Vagina (tissue), 1 donor: ENCODE measurements around a stretch of chr6.

DNA sequence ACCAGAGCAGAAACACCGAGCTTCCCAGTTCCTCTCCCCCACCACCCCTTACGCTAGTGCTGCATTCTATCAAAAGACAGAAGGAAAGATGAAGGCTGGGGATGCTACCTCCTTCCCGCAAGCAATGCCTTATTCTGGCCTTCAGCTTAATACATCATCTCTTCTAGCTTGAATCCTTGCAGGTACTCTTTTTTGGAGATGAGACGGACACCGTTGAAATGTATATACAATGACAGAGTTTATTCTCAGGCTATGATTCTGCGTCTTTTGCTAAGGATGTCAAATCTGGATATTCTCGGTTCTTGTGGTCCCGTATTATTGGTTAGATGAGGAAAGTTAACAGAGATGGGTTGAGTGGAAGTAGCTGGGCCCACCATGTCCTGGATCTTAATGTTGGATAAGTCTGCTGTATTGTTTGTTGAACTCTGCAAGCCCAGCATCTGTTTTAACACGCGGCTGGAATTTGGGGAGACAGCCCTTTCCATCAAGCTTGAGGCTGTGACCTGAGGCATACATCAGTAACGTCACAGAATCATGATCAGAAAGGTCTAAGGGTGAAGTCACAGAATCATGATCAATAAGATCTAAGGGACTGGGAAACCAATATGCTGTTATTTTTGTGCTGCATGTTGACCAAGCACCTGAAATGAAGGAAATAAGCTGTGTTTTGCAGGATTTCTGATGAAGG lies 103.9 kb downstream of the JARID2 start:
- PRO-cap = no peak
- RAMPAGE, long total RNA = no peak

DNA sequence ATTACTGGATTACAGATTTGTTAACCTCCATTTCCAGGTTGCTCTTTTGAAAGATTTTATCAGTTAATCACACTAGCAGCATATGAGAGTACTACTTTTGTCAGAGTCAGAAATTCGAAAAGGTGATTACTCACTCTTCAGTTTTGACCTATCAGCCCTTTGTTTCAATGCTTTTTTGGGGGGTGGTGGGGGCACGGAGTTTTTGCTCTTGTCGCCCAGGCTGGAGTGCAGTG lies 149.2 kb downstream of the JARID2 start:
- PRO-cap = no peak
- RAMPAGE, long total RNA = no peak

- PRO-cap = no peak
- RAMPAGE, long total RNA = no peak
Measured at GRCh38 chr6:15471694-15471975, 191.2 kb downstream of the DTNBP1 start.

DNA sequence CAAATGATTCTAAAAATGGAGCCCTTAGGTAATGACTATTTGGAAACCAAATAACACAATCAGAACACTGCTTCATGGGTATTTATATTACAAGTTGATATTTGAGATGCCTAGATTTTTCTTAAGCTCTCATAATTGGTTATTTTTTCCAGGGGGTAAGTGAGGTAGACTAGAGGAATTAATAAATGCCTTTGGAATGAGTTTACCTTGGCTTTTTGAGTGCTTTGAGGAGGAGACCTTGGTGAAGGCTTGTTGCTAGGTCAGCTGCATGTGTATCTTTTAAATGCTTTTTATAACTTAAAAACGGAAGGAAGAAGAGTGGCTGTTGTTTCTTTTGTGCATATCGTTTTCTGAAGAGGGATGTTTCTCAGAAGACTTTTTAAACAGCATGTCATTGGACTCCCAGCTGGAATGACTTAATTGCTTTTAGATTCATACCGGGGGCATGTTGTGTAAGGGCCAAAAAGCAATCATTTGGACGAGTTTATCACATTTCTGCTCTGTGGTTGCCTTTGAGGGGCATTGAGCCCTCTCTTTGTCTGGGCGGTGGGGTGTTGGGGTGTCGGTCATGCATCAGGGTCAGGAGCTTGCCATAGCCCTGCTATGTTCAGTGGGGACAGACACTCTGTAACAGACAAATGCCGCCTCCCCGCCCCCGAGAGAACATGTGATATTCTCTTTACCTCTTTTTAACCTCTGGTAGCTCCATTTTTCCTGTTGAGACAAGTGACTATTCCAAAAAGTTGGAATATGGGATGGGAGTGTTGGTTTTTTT lies 185.9 kb downstream of the DTNBP1 start:
- PRO-cap = no peak
- RAMPAGE, long total RNA = no peak

- PRO-cap = no peak
- RAMPAGE, long total RNA = no peak
Measured at GRCh38 chr6:15504528-15505445, 158.0 kb downstream of the DTNBP1 start.

DNA sequence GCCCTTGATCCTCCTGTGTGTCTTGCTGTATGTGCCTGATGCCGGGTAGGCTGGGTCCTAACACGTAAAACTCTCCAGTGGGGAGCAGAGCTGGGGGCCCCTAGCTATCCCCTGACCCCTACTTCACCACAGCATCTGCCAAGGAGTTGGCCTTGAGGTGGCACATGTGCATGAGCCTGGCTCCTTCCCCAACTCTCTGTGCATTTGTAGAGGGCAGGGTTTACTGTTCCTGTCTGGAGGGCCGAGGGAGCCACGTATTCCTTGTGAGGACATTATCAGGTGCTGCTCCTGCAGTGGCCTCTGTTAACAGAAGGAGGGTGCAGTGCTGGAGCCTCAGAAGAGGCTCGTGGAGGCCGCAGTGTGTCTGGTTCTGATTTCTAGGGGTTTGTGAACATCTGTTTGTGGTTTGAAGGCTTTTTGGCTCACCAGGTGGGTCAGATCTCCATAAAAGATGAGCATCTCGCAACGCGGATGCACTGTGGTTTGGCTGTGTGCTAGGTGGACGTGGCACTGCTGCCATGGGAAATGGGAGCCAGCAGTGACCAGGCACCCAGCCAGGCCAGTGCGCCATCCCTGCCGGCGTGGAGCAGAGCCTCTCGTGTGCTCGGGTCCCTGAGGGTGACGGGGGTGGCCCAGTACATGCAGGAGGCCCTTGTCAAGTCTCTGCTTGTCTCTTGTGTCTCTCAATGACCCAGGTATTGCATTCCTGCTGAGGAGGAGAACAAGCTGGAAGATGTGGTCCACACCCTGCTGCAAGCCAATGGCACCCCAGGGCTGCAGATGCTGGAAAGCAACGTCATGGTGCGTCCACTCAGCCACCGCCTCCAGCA lies 152.0 kb downstream of the DTNBP1 start:
- PRO-cap = no peak
- RAMPAGE, long total RNA = no peak

GRCh38 chr6:15511592-15512388 lies 151.0 kb downstream of the DTNBP1 start:
- PRO-cap = no peak
- RAMPAGE, long total RNA = no peak

GRCh38 chr6:15520422-15521107 lies 142.3 kb downstream of the DTNBP1 start:
- PRO-cap = no peak
- RAMPAGE, long total RNA = start-site peak on the plus strand at chr6:15520607-15520612, 29 reads; start-site peak on the plus strand at chr6:15520689-15520749, 44 reads

DNA sequence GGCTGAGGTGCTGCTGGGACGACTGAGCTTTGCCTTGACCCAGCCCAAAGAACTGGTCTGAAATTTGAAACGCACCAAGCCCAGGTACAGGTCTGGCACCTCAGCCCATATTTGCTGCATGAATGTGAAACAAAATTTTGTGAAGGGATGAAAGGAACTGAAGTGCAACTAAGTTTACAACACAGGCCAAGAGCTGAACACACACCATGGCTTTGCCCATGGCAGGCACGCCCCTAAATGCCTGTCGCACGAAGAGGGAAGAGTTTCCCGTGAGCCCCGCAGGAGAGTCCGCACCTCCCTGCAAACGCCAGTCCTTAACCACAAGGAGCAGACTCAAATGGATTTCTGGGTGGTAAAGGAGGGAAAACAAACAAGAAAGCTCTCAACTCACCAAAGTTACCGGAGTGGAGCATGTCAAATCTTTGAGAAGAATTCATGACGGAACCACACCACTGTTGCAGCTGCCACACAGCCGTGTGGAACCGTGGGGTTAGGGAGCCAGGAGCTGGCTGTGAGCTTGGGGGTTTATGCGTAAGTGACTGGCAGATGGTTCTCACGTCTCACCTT lies 138.8 kb downstream of the DTNBP1 start:
- PRO-cap = no peak
- RAMPAGE, long total RNA = no peak

- PRO-cap = no peak
- RAMPAGE, long total RNA = no peak
Measured at GRCh38 chr6:15615686-15616088, 47.1 kb downstream of the DTNBP1 start.

- PRO-cap = no peak
- RAMPAGE, long total RNA = no peak
Measured at GRCh38 chr6:15754403-15754978, 91.7 kb upstream of the DTNBP1 start.

- PRO-cap = no peak
- RAMPAGE, long total RNA = no peak
Measured at GRCh38 chr6:15961354-15961699, 167.6 kb upstream of the MYLIP start.

DNA sequence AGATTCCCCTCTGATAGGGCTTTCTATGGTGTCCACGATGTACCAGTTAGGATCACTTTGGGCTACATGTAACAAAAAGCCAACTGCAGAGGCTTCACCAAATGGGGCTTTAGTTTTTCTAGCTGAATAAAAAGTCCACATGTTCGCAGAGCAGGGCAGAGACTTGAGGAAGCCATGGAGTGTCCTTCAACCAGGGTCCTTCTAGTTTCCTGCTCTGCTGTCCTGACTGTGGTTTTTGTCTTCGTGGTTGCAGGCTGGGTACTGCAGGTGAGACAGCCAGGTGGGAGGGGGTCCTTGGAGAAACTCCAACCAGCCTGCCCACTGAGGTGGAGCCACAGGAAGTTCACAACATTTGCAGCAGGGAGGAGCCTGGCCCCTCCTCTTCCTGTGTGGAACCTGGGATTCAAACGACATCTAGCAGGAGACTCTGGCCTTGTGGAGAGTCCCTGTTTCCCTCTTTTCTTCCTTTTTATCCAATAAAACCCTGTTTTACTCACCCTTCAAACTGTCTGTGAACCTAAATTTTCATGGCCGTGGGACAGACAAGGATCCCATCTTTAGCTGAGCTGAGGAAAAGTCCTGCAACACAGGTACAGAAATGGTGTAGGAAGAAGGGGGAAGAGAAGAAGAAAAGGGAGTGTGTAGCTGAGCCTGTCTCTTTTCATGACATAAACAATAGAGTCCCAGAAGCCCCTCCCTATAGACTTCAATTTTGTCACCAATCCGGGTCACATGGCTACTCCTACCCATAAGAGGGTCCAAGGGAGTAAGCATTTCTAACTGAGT lies 68.7 kb upstream of the MYLIP start:
- PRO-cap = no peak
- RAMPAGE, long total RNA = no peak

DNA sequence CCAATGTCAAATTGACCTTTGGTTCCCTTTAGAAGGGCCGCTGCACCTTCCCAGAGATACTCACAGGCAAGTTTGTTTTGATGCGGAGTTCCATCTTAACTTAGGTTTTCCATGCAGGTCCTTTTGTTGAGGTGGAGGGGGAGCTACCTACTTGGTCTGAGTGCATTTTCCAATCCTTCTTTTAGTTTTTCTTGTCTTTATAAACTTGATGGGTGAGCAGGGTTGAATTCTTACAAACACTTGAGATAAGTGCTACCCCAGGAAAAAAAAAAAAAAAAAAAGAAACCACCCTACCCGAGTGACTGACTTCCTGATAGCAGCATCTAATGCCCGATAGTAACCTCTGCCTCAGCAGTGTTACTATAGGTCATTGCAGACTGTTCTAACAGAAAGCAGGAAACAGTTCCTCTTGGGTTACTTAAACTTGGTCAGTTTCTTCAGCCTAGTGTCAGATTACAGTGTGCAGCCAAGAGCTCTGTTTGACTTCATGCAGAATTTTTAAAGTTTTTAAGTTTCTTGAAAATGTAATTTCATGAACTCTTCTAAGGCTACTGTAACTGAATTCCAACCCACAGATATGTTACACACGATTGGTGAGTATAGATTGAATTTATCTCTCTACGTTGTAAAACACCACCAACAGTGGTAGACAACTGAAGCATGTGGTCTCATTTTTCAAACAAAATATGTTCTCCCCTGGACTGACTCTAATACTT lies 2.0 kb downstream of the MYLIP start:
- PRO-cap = unidirectional peak, plus-strand start at position 448 of the sequence
- RAMPAGE, long total RNA = no peak

- PRO-cap = no peak
- RAMPAGE, long total RNA = no peak
Measured at GRCh38 chr6:16135938-16136509, 7.1 kb downstream of the MYLIP start.

DNA sequence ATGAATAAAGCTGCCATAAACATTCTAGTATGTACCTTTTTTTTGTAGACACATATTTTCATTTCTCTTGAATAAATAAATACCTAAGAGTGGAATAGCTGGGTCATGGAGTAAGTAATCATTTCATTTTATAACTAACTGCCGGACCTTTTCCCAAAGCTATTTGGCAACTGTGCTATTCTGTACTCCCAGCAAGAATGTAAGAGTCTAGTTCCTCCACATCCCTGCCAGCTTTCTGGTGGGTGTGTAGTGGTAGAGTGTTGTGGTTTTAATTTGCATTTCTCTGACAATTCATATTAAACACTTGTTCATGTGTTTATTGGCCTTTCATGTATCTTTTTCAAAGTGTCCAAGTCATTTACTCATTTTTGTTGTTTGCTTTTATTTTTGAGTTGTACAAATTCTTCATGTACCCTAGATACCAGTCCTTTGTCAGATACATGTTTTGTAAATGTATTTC lies 7.7 kb downstream of the MYLIP start:
- PRO-cap = no peak
- RAMPAGE, long total RNA = no peak

GRCh38 chr6:16226331-16227071 lies 11.9 kb upstream of the GMPR start:
- PRO-cap = no peak
- RAMPAGE, long total RNA = no peak

- PRO-cap = no peak
- RAMPAGE, long total RNA = no peak
Measured at GRCh38 chr6:16228792-16229690, 9.3 kb upstream of the GMPR start.

- PRO-cap = no peak
- RAMPAGE, long total RNA = no peak
Measured at GRCh38 chr6:16240857-16241053, 2.4 kb downstream of the GMPR start.

DNA sequence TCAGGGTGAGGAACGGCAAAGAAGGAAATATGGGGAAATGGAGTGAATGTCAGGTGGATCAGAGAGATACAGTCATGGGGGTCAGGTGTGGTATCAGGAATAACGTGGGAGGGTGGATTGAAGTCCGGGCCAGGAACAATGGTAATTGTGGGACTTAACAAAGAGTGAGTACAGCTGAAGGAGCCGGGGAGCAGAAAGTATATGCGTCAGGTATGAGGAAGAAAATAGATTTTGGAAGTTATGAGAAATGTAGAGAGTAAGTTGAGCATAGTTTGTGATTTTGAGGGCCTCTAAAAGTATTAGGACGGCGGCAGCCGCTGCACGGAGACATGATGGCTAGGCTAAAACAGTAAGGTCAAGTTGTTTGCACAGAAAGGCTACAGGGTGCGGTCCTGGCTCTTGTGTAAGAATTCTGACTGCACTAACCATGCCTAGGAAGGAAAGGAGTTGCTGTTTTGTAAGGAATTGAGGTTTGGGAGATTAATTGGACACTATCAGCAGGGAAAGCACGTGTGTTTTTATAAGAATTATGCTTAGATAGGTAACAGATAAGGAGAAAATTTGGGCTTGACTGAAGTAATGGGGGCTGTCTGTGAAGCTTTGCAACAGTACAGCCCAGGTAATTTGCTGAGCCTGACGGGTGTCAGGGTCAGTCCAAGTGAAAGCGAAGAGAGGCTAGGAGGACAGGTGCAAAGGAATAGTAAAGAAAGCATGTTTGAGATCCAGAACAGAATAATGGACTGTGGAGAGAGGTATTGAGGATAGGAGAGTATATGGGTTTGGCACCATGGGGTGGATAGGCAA lies 22.6 kb downstream of the GMPR start:
- PRO-cap = no peak
- RAMPAGE, long total RNA = no peak